Ishikawa (cell line): ENCODE results near the gene CALML4.

GRCh38 chr15:67063618-67064705, 1.4 kb upstream of the SMAD3 start:
- RRBS, result no CpG with 5 or more reads among the region's 36 CpGs

DNA sequence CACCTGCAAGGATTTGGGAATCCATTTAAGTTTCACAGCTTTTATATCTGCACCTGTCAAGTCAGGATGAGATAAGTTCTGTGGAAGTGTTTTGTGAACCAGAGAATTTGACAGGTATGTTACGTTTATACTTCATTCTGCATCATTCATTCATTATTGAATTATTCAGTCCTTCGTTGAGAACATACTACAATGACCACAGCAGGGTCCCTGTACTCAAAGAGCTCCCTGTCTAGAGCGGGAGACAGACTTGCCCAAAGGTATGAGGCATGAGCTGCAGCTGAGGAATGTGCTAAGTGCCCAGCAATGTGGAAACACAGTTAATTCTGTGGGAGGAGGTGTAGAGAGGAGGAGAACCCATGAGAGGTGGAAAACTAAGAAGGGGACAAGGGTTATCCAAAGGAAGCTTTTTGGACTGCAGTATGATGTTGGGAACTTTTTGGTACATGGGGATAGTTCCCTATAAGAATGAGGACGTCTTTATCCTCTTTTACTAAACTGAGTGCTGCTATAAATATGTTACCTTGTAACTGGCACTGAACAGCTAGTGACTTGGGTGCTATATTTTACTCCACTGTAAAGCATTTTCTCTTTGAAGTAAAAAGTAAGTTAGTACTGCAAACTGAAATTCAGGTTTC, 5.5 kb downstream of the SMAD3 start:
- RRBS, result no CpG with 5 or more reads among the region's 4 CpGs

DNA sequence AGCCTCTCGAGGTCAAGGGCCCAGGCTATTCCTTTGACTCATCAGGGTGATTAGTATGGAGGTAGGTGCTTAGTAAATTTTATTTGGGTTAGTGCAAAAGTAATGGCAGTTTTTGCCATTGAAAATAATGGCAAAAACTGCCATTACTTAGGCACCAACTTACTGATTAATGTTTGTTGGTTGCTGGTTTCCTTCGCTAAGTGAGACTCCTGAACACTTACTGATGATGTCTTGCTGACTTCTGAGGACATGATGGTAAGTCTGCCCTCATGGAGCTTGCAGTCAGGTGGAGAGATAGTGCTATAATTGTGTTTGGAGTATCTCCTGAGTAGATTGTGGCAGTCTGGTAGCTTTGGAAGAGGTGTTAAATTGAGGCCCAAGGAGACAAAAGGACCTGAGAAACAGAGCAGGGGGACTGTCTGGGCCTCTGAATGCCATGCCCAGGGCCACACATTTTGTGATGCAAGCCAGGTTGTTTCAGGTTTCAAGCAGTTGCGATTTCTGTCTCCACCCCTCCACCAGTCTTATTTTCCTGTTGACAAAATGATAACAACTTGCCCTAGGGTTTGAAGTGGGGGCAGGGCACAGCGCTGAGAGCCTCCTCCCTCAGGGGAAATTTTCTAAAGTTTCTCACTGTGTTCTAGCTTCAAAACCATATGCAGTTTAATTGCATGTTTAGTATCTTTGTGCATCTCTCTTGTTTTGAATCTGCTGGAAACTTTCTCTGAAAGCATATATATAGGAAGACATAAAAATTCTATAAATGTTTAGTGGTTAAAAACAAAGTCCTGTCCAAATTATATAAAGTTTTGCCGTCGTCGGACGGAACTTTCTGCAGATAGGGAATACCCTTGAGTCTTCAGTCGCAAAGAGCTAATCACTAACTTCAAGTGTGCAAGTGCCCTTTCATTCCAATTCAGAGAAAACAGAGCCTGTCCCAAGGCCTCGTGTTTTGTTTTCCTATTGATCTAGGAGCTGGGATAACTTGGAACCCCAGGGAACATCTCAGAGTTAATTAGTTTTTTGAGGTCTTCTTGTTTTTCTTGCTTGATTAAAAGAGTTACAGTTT, 16.8 kb downstream of the SMAD3 start:
- RRBS, result no CpG with 5 or more reads among the region's 10 CpGs

- RRBS, result no CpG with 5 or more reads among the region's 23 CpGs
Measured at GRCh38 chr15:67097992-67099278, 33.0 kb downstream of the SMAD3 start.

GRCh38 chr15:67101005-67101735, 35.8 kb downstream of the SMAD3 start:
- RRBS, result no CpG with 5 or more reads among the region's 8 CpGs

GRCh38 chr15:67108288-67108939, 43.0 kb downstream of the SMAD3 start:
- RRBS, result no CpG with 5 or more reads among the region's 5 CpGs

DNA sequence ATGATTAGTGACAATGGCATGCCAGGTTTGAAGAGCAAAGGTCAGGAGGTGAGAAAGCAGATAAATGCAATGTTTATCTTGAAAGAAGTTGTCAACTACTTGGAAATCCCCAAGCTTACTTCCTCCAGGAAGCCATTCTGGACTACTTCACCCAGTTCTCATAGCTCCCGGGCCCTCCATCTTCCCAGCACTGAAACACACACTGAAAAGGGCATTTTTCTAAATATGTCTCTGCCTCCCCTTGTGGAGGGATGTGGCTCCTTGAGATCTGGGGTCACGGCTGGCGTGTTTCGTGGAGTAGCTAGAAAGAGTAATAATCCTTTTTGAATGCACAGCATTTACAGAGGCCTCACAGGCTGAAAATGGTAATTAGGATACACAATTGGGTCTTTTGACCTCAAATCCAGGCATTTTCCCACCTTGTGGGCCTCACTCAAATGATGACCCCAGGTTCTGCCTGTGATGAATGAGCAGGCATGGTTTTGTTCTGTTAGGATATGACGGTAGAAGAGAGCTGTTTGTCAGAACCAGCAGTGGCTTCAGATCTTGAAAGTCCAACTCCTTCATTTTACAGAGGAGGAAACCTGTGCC, 51.6 kb downstream of the SMAD3 start:
- RRBS, result no CpG with 5 or more reads among the region's 5 CpGs

DNA sequence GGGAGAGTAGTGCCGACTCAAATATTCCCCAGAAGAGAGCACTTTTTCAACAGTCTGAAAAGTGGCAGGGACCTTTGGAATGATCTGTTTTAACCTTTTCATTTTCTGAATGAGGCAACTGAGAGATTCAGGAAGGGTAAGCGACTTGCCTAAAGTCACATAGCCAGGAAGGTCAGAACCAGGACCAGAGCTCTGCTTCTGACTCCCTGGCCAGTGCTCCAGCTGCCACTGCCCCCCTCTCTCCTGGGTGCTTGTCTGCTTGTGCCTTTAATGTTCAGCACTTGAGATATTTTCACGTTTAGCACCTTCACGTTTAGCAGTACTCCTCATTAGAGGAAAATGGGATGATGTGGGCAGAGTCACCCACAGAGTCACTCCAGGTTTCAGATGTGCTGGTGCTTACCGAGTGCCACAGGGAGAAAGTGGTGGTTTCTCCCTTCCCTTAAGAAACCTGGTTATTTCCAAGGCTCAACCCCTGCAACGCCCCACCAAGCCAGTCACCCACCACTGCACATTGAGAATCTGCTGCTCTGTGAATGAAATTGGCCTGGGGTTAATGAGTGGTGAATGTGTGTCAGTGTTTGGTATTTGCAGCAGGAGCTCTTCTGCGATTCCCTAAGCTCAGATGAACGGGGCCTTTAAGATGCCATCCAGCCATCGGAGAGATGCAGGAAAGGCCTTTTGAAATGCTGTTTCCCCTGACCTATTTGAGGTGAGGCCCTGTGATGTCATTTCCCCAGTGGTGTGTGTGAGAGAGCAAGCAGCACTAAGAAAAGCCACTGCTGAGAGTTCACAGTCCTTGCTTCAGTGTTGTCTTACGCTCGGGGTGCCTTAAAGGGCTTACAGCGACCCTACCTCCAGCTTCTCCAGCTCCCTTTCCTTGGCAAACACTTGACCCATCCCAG, 68.6 kb downstream of the SMAD3 start:
- RRBS, result no CpG with 5 or more reads among the region's 12 CpGs

DNA sequence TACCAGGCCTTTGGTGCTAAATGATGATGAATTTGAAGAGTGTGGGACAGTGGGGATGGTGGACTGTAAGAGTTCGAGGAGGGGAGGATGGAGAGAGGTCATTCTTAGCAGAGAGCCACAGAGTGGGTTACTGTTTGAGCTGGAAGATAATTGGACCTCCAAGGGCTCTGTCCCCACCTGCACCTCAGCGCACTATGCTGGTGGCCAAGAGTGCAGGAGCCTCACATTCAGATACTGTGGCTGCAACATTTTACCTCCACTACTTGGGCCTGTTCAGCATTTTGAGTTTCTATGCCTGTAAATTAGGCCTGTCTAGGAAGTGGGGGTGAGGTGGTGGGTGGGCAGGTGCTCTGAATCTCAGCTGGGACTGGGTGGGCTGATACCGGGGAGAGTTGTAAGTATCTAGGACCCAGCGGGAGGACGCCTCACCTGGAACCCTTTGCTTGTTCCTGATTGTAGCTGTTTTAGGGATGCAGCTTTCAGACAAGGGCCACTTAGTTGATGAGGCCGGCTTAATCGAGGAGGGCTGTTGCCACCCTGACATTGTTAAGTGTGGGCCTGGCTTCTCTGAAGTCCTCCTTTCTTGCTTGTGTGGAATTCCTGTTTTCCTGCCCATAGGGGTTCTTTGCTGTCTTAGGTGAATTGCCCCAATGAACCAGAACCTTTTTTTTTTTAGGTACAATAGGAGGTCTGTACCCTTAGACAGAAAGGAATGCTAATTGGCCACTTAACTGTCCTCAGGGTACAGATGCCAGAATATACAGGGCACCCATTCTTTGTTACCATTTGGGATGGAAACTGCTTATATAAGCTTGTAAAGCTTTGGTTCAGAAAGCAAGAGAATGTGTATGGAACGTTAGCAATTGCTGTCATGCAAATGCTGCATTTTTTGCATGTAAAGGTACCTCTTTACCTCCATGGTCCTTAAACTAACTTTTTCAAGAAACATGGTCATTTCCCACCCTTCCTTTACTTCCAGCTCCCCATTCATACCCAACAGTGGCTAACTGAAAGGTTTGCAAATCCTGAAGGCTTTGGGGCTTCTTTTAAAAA, 83.9 kb downstream of the SMAD3 start:
- RRBS, result 62% methylated on average over 3 of the region's 8 CpGs

GRCh38 chr15:67166257-67167094, 88.0 kb downstream of the AAGAB start:
- RRBS, result no CpG with 5 or more reads among the region's 15 CpGs

DNA sequence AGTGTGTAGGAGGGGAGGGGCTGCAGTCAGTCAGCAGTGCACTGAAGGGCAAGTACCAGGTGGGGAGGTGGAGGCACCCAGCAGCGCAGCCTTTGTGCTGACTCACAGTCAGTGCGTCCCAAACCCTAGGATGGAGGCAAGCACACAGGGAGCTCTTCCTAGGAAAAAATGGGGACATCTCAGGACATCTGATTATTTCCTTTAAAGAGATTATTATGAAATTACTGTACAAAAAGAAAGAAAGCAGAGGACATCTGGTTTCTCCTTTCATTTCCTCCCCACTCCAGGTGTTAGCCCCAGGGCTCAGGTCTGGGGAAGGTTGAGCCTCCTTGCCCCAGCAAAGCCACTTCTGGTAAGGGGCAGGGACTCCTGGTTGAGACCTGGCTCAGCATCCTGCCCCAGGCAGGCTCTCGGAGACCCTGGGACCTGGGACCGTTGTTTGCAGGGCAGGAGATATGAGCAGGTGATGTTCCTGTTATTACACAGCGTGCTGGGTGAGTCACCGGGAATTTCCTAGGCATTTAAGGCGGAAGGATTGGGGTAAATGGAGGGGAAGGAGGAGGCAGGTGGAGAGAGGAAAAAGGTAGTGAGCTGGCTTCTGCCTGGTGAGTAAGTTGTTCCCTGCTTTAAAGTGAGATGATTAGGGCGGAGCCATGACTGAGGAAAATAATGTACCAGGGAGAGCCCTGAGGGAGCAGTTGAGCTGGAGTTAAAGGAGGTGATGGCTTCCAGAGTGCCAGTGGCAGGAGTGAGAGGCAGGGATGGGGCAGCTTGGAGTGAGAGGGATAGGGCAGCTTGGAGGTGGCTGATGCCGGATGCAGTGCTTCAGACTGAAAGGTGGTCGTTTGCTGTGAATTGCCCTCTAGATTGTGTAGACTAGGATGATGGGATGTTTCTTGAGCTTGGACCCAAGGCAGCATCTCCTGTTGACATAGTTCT, 79.6 kb downstream of the AAGAB start:
- RRBS, result 53% methylated on average over 2 of the region's 10 CpGs

DNA sequence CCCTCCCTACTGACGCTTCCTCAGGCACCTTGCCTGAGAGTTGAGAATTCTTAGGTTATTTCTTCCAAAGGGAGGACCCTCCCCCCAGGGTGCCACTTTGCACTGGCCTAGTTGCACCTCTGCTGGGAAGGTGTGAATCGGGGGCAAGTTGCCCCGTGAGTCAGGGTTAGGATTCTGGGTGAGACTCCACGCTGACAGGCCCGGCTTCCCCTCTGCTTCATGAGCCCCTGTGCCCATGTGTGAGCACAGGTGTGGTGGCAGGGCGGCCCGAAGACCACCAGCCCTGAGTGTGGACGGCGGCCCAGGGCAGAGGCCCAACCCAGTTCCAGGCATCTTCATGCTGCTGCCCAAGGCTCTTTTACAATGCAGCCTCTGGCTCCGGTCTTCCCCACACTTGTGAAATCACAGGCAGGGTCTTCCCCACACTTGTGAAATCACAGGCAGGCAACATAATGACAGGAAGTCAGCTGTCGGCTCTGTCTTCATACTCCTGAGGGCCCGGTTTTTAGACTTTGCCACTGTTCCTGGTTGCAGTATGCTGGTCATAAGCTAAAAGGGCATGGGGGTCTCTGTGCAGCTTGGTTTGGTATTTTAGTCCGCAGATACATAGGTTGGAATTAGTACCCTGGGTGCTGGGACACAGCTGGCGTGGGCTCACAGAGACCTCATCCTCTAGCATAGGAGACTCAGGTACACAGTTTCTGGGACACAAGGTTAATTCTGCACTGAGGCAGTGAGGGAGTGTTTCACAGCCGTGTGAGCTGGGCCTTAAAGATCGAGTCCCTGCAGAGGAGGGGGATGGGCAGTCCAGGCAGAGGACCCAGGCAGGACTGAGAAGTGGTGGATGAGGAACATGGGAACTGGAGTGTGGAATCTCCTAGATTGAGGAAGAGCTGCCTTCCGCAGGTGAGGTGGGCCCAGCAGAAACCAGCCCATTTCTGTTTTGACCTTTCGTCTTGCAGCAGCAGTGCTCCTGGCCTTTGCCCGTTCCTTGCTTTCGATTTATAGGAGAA, 78.7 kb downstream of the AAGAB start:
- RRBS, result 91% methylated on average over 3 of the region's 20 CpGs

DNA sequence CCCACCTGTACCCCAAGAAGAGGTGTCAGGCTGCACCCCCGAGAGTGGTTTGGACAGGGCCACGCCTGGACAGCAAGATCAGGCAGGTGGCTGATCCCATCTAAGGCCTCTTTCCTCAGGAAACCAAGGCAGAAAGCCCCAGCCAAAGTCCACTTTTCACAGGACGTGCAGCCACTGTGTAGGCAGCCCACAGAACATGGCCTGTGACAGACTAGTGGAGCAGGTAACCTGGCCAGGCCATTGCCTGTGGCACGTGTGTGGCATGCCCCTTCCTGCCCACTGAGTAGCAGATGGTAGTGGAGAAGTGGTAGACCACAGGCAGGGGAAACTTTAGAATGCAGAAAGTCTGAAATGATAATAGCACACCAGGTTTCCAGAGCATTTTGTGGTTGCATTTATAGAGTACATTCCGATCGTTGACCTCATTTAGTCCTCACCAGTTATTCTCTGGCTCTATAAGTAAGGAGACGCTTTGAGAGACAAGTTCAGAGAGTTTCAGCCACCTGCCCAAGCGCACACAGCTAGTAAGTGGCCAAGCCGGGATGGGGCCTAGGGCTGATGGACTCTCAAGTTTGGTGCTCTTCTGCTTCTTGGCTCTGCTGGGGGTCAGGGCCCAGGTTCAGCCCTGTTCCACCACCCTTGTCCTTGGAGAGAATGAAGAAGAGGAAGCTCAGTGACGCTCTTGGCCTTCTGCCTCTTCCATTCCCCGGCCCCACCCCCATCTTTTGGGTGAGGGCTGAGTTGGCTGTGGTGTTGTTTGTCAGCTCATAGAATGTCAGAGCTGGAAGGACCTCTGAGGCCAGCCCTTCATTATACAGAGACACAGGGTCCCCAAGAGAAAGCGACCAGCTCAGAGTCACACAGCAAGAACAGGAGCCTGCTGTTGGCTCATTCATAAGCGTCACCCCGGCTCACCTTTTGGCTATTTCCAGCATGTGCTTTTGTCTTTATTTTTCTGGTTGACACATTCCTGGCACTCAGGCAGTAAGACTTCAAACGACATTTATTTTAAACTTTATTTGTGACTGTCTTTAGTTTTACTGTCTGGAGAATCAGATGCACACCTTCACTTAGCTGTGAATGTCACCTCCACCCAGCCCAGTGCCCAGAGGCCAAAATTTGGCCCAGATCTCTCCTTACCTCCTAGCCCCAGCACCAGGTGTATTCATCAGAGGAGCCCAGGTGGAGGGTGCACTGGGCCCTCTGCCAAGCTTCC, 68.4 kb downstream of the AAGAB start:
- RRBS, result no CpG with 5 or more reads among the region's 15 CpGs

DNA sequence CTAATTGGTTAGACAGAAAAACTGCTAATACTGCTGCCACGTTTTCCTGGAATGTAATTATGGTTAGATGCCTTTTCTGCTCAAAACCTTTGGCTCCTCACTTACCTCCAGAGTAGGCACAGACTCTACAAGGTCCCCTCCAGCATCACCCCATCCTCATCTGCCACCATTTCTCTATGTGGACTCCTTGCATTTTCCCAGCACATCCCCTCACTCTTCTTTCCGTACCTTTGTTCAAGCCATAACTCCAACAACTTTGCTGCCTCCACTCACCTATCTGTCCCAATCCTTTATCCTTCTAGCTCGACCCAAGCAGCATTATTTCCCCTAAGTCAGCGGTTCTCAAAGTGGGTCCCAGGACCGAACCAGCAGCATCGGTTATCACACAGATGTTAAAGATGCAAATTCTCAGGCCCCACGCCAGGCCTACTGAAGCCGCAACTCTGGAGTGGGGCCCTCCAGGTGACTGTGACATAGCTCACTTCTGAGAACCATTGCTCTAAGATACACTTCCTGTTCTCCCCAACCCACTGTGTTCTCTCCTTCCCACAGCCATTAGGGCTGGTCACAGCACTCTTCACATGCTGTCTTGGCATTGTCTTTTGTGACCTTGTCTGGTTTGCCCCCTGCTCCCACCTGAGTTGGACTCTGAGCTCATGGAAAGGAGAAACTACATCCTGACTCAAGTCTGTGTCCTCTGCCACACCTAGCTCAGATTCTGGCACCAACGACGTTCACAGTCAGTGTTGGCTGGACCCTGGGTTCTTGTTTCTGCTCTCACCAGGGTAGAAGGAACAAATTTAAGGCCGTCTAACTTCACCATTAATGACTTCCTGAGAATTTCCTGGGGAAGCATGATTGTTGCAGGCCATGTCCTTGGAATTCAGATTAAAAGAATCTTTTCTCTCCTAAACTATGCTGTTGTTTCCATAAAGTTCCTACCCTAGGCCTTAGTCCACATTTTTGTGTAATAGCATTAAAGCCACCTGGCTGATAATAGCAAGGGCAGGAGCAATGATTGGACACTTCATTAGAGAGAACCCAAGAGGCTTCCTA, 56.1 kb downstream of the AAGAB start:
- RRBS, result no CpG with 5 or more reads among the region's 11 CpGs

DNA sequence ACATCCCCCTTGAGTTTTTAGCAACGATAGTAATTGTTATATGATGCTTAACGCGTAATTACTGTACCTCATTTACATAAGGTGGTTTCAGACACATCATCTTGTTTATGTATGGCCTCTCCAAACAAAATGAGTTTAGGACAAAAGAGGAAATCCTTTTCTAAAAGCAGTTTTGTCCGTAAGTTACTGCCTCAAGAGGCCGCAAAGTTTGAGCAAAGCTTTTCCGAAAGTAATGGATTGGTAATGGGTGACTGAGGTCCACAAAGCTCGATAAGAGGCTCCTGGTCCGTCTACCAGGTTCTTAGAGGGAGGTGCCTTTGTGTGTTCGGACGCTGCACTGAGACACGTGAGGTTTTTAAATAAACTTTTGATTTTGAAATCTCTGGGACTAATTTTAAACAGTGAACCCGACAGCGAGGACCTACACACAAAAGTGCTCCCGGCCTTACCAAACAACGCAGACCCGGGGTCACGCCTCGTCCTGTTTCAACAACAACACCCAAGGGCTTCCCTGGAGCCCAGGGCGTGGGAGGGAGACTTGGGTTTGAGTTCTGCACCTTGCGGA, 519 bp upstream of the C15orf61 start:
- RRBS, result no CpG with 5 or more reads among the region's 20 CpGs

DNA sequence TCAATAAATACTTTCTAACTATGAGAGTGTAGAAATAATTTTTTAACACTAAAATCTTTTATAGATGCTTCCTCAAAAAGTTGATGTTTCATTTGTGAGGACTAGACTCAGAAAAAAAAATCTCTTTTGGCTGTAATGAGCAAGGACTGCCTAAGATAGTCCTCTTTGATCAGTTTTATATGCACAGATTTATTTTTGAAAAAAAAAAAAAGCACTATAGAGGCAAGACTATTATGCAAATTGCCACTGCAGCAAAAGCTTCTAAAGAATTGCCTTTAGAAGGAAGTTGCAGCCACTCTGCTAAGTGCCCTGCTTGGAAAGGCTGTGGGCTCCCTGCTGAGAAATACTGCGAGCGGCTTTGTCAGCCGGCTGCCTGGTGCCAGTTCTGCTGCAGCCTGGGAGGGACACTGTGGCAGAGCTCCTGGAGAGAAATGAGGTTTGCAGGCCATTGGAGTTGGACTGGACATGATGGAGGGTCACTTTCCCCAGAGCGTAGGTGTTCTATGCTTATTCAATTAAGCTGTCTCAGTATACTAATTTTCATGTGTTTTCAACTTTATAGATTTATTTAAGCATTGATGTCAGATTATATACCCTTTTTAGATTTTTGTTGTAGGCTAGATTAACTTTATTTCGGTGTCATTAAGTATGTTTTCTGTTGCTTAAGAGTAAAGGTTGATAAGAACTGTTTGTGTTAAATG, 6.4 kb downstream of the MAP2K5 start:
- RRBS, result no CpG with 5 or more reads among the region's 5 CpGs

DNA sequence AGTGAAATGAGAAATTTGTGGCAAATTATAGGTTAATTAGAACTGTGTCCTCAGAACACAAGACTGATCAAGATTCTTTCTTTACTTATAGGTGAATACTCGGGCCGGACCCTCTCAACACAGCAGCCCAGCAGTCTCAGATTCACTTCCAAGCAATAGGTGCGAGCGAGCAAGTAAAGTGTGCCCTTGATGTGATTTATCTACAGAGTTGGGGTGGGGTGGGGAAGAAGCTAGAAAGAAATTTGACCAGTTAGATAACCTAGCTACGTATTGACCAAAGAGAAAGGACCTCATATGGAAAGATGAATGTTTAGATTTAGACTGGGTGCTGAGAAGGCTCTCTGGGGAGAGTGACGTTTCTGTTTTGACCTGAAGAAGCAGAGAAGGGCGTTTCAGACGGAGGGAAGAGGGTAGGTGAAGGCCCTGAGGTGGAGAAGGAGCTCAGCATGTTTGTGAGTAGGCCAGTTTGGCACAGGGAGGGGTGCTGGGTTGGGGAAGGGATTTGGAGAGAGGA, 44.3 kb downstream of the MAP2K5 start:
- RRBS, result no CpG with 5 or more reads among the region's 8 CpGs

DNA sequence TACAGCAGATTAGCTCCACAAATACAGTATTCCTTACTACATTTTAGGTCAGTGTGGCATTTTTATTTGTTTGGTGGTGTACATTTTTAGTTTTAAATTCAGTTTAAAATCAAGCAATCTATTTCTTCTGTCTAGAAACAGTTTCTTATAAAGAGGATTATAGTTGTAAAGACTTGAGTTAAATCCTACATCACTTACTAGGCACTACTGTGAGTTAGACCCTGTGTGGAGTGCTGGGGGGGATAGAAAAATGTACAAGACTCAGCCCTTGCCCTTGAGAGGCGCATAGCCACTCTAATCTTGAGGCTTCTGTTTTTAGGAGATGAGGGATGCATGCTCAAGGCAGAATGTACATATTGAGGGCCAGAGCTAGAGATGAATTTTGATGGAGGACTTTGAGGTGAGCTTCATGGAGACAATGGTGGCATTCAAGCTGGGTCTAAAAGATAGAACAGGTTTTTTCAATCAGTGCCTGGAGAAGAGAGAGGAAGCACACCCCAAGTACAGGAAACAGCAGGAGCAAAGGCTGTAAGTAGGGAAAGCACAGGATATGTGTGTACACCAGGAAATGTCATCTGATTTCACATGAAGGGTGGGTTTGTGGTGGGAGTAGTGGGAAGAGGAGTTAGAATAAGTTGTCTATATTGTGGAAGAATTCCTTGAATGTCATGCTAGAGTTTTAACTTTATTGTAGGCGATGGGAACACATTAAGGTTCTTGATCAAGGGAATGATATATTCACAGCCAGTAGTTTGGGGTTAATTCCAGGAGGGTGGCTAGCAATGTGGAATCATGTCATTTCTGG, 99.8 kb downstream of the MAP2K5 start:
- RRBS, result no CpG with 5 or more reads among the region's 2 CpGs

- RRBS, result no CpG with 5 or more reads among the region's 38 CpGs
Measured at GRCh38 chr15:67833812-67834512, 8.7 kb downstream of the SKOR1 start.

DNA sequence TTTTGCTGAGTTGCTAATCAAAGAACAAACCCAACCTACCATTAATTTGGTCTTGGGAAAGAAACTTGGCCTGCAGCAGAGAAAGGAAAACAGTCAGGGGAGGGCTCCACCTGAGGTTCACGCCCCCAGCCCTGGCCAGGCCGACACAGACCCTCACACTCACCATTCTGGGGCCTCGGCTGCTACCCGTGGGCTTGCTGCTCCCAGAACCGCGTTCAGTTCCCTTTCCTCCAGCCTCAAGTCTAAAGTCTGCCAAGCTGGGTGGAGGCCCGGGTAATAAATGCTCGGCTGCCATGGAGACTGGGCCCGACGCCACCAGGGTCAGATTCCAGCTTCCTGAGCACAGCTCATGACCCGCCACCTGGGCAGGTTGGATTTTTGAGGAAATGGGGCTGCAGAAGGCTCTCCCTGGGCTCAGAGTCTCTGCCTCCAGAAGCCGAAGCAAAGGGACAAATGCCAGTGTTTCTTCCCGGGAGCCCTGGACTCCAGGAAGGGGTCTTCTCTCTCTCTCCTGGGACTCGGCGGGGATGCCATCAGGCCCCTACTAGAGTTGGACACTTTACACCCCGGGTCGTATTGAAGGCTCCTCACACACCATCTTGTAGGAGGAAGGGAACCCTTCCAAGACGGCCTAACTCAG, at the start of gene CALML4:
CALML4 (minus strand) TSS at position 251 of the 640 bp plus-strand sequence.
- RRBS, result 43% methylated on average over 4 of the region's 18 CpGs